Metanephros (tissue), 2 donors: Measurements from ENCODE around the genes MYO7A and GDPD4.

- RAMPAGE, long total RNA = no peak
Observed at GRCh38 chr11:76770030-76770496, 13.1 kb upstream of the TSKU start.

GRCh38 chr11:77027687-77028287 lies 6.4 kb upstream of the B3GNT6 start:
- RAMPAGE, long total RNA = no peak

- RAMPAGE, long total RNA = no peak
Observed at GRCh38 chr11:77036127-77037219, 2.3 kb downstream of the B3GNT6 start.

DNA sequence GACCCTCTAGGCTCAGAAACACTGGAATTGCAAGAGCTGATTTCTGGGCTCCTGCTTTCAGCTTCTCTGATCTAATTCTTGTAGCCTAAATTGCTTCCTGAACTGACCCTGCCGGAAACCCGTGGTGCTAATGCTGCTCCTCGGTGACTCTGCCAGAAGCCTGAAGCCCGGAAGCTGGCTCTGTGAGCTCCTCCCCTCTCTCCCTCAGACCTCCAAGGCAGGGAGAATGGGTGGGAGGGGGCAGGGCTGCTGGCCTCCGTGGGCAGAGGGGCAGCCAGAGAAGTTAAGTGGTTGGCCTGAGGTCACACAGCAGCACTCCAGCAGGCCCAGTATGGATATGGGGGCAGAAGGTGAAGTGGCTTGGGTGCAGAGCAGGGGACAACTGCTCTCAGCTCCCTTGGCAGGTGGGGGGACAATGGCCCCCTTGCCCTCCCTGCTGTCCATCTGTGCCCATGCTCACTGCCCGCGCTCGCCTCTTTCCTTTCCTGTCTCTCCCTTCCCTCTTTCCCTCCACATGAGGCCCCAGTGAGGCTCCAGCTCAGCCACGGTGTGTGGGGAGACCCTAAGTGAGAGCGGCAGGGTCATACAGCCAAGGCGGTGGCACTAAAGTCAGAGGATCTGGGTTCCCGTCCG lies 16.2 kb downstream of the CAPN5 start:
- RAMPAGE, long total RNA = no peak

GRCh38 chr11:77126097-77126469 lies 2.0 kb upstream of the MYO7A start:
- RAMPAGE, long total RNA = no peak

GRCh38 chr11:77127966-77128708 lies at the start of gene MYO7A:
Gene MYO7A, plus strand, starts transcription at chr11:77128246.
- RAMPAGE, long total RNA = no peak

GRCh38 chr11:77174920-77175539 lies 47.0 kb downstream of the MYO7A start:
- RAMPAGE, long total RNA = no peak

DNA sequence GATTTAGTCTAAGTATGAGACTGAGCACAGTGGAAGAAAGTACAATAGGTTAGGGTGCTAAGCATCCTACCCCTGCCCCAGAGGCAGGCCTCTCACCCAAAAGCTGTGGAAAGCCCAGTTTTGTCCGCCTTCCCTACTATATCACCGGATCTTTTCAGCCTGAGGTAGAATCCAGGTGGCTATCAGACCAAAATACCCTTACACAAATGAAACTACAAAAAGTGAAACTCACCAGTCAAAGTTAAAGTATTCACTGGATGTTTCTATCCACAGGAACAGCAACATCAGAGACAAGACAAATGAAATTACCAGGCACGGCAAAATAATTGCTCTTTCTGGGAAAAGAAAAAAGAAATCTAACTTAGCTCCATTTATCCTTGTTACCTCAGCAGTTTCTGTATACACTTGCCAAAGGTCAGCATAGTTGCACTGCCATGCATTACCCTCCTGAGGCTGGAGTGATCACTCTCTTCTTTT lies 16.6 kb downstream of the GDPD4 start:
- RAMPAGE, long total RNA = no peak

DNA sequence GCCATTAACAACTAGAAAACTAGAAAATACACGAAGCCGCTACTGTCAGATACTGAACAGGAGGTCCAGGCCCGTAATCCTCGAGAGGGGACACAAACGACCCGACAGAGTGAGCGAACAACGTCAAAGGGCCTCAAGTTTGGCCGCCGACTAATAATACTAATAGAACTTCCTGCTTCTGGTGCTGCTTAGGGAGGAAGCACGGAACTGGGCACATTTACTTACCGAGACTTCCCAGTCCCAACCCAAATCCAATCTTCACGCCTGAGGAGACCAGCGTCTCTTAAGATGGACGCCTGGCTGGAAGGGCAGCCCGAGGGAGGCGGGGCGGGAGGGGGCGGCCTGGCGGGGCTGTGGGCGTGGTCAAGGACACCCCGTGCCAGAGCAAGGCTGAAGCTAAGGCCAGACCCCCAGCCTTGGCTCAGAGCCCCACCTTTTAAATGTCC lies at the start of gene GDPD4:
Gene GDPD4, minus strand, starts transcription at position 307 of the 446 bp plus-strand sequence.
- RAMPAGE, long total RNA = no peak

GRCh38 chr11:77407490-77407948 lies 66.4 kb downstream of the PAK1 start:
- RAMPAGE, long total RNA = no peak

DNA sequence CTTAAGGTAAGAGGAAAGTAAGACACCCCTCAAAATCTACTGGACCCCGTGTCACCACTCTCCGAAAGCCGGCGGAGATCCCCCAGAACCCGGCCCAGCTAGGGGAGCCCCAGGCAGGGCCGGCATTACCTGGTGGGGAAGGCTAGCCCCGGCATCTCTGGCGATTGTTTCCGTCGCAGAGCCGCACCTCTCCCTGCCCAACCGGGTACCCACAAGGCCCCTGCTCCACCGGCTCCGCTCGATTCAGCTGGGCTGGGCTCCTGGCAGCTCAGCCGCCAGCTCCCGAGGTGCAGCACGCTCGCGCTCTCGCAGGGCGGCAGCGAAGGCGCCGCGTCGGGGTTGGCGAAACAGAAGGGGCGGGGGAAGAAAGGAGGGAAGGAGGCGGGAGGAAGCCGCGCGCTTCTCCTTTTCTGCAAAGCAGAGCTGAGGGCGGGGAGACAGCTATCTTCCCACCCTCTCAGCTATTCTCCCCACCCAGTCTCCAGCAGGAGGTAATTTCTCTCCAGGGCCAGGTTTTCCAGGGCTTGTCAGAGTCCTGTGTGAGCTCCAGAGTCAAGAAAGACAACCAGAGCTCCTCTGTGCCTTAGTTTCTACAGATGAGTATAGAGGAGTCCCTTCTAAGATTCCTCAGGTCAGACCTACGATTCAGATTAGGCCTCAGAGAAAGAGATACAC lies 62.1 kb downstream of the PAK1 start:
- RAMPAGE, long total RNA = no peak

DNA sequence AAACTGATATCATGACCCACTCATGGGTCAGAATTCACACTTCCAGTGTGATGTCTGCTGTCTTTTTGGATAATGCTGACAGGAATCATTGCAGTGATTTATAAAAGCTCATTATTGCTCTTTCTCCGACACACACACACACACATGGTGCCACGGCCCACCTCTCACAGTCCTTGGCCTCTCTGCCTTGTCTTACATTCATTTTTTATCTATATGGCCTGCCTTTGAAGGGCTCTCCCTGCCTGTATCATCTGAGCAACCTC lies 24.4 kb upstream of the PAK1 start:
- RAMPAGE, long total RNA = no peak

DNA sequence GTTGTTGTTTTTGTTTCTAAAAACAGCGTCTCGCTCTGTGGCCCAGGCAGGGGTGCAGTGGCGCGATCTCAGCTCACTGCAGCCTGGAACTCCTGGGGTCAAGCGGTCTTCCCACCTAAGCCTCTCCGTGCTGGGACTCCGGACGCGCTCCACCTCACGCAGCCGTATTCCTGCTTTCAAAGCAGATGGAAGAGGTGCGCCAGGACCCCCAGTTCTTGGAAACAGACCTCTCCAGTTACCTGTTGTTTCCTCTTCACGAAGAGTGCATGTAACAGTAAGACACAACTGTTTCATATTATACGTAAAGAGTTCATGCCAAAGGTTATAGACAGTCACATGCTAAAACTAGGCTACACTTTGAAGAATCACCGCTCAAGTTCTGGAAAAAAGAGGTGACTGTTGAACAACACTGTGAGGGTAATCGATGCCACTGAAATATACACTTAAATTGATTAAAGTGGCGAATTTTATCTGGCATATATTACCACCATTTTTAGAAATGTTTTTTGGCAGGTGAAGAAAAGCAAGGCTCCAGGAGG lies 912 bp upstream of the AQP11 start:
- RAMPAGE, long total RNA = no peak

- RAMPAGE, long total RNA = no peak
Observed at GRCh38 chr11:77701599-77702595, 64.3 kb upstream of the CLNS1A start.

- RAMPAGE, long total RNA = no peak
Observed at GRCh38 chr11:77752319-77753170, 68.0 kb downstream of the RSF1 start.

- RAMPAGE, long total RNA = no peak
Observed at GRCh38 chr11:77885992-77886809, 65.3 kb downstream of the AAMDC start.

DNA sequence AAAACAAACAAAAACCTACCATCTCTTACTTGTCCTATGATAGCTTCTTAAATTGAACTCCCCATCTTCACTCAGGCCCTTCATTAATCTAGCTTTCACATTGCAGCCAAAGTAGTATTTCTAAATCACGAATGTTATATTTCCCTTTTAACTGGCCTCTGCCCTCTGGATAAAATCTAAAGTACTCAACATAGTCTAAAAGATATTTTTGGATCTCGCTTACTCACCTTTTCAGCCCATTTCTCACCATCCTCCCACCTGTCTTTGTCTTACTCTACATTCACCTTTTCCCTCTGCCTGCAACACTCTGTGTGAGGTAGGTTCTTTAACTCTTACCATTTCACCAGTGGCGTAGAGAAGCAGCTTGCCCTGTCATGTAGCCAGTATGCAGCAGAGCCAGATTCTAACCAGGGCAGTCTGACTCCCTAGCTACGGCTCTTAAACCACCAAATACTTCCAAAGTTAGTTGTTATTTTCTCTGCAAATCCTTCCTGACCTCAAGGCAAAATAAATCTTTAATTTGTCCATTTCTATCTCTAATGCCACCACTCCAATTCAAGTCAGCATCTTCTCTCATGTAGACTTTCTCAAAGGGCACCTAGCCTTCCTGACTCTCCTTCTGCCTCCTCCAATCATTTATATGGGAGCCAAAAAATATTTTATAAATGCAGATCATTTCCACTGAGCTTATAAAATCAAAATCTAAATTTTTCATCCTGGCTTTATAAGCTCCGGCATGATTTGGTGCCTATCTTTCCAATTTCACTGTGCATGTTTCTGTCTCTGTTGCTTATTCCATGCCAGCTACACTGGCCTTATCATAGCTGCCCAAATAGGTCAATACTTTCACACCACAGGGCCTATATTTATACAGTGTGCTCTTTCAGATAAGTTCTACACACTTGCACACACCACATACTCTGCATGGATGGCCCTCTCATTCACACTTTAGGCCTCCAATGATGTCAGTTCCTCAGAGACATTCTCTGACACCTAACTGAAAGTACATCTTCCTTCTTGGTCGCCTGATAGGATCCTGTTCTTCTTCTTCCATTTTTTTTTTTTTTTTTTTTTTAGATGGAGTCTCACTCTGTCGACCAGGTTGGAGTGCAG lies 7.3 kb downstream of the ALG8 start:
- RAMPAGE, long total RNA = no peak

DNA sequence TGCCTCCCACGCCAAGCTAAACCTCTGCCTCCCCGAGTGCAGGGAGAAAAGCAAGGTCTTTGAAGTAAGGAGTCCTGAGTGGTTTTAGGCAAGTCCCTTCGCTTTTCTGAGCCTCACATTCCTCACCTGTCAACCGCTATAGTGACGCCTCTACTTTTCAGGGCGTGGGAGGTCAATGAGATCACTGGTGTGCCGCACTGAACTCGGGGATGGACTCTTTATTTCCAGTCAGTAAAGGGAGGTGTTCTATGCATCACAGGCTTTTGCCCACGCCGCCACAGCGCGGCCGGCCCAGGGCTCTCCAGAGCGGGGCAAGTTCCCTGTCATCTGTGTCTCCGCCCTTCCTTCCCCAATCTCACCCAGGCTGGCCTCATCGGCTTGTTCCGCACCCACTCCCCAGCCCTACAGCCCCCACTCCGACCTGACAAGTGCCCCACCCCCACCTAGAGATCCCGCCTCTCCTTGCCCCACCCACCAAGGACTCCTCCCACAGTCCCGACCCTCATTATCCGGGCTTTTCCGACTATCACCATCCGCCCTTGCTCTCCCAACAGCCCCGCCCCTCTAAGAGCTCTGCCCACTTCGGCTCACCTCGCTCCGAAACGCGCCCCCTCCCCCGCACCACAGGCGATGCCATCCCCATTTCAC lies 494 bp downstream of the KCTD21 start:
- RAMPAGE, long total RNA = no peak

DNA sequence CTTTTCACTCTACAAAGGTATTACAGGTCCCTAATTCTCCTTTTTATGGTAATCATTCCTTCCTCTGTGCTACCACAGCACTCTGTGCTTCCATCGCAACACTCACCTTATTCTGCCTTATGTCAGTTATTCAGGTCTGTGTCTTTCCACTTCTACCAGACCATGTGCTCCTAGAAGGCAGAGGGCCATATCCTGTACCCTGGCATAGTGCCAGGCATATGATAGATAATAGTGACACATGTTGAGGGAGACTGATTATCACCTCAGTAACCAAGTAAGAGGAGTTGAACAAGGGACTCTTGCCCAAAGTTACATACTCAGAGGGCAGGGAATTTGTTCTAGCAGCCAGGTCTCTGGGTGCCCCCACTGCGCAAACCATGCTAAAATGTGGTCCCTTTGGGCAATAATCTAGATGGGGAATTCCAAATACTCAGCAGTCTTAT lies 41.7 kb downstream of the USP35 start:
- RAMPAGE, long total RNA = no peak

DNA sequence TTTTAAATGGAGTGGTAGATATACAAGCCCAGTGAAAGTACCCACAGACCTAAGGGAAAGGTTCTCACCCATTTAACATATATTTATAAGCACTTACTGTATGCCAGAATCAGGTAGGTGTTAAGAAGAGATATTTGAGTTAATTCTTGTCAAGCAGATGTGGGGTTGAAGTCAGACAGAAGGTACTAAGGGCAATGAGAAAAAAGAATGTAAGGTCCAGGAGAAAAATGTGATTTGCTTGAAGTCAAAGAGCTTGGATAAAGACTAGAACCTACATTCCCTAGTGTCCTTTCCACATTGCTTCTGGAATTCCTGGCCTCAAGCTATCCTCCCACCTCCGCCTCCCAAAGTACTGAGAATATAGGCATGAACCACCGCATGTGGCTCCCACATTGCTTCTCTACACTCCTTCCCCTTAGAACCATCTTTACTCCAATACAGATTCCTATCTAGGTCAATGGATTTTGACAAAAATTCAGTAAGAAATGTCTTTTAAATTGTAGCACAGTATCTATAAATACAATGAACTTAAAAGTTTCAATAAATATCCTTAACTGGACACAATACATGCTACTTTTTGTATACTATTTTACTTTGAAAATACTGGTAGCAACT lies 53.6 kb downstream of the GAB2 start:
- RAMPAGE, long total RNA = no peak